SJSA1 (cell line): ENCODE measurements around a stretch of chr22.

DNA sequence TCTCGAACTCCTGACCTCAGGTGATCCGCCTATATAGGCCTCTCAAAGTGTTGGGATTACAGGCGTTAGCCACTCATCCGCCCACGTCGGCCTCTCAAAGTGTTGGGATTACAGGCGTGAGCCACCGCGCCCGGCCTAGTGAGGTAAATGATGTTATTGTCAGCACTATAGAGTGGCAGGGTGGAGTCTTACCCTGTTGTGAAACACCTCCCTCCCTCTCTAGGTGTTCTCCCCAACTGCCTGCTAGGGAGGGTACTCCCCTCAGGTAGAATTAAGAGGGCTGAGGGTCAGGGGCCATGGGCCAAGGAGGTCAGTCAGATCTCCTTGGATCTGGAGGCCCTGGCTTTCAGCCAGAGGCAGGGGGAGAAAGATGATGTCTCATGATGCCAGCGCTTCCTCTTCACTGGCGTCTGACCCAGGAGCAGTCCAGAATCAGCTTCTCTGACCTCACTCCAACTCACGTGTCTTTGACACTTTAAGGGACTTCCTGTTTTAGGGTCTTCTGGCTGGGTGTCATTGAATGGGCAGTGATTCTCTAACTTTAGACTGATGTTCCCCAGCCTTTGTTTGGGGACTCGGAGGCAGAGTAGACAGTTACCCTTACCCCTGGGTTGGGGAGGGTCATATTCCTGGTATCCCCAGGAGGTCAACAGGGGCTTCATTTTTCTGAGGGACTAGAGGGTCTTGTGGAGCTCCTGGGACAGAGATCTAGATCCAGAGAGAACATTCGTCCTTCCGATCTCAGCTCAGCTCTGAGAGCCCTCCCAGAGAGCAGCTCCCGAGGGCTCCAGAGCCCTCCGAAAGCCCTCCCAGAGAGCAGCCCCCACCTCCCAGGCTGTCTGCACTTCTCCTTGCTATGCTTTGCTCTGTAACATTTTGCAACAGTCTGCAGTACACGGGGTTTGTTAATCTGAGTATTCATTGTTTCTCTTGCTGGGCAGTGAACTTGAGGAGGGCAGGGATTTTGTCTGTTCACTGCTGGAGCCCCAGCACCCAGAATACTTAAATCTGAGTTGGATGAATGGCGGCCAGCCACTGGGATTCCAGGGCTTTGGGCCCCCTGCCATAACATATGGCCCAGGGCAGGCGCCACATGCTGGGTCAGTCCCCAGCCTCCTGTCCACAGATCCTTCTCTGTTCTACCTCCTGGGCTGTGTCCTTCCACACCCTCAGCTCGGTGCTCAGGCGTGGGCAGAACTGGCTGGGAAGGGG is 2.3 kb downstream of the GGA1 start:
- RAMPAGE, long total RNA = no peak

- RAMPAGE, long total RNA = no peak
Observed at GRCh38 chr22:37618253-37618806, 9.7 kb downstream of the GGA1 start.

DNA sequence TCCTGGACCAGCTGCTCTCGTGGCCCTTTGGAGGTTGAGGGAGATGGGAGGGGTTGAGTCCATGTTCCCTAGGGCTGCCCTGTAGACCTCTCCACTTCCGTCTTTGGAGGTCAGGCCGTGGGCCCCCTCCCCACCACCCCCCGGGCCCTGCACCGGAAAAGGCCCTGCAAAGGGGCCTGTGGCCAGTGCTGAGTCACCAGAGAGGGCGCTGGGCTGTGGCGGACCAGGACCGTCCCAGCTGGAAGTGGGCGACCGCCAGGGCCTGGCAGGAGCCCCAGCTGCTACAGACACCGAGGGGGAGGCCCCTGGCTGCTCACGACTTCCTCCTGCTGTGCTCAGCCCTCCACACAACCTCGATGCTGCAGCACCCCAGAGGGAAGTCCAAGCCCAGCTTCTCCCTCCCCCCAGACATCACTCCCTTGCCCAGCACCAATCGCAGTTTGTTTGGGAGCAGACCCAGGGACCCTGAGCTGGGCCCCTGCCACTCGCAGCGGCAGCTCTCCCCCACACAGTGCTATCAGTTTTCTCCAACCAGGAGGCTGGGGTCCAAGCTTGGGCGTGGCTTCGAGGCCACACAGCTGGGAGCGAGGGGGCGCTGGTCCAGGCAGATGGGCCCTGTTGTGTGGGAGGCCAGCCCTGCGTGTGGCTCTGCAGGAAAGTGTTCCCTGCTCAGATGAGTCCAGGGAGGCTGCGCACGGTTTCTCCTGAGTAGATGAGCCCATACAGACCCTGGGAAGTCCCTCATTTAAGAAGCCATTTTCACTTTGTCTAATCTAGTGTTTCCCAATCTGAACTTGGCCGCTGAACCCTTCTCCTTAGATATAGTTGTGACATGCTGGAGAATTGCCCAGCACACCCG is 5.7 kb upstream of the SH3BP1 start:
- RAMPAGE, long total RNA = no peak

DNA sequence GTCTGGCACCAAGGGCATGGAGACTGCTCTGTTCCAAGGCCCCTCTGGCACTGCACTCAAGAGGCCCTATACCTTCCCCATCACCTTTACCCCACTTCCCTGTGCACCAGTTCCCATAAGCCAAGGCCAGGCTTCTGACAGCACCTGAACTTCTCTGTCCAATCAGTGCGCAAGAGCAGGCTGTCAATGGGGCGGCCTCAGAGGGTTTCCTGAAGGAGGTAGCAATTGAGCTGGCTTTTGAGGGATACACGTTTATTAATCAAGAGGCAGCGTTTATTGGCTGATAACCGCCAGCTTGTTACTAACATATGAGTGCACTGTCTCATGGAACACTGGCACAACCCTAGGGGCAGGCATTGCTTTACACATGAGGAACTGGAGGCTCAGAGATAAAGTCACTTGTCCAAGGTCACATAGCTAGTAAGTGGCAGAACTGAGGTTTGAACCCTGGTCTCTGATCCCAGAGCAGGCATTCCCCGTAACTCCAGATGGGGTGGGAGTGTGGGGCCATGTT is 2.2 kb downstream of the SH3BP1 start:
- RAMPAGE, long total RNA = no peak

DNA sequence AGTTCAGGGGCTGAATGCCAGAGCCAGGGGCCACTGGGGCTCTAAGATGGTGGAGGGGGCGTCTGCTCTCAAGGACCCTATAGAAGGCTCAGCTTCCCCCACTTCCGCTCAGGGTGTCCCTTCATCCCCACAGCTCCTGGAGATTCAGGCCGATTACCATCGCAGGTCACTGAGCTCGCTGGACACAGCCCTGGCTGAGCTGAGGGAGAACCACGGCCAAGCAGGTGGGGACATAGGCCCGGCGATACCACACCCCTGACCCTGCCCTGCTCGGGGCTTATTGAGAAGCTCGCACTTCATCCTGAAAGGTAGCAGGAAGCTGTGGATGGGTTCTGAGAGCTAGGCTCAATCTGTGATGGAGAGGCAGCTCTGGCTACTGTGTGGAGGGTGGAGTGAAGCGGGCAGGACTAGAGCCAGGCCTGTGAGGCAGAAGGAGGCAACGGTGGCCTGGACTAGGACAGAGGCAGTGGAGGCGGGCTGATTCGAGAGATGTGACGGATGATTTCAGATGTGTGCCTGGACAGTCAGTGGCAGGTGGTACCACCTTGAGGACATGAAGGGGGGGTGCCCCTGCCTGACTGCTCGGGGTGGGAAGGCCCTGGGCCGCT is 5.4 kb downstream of the SH3BP1 start:
- RAMPAGE, long total RNA = no peak

DNA sequence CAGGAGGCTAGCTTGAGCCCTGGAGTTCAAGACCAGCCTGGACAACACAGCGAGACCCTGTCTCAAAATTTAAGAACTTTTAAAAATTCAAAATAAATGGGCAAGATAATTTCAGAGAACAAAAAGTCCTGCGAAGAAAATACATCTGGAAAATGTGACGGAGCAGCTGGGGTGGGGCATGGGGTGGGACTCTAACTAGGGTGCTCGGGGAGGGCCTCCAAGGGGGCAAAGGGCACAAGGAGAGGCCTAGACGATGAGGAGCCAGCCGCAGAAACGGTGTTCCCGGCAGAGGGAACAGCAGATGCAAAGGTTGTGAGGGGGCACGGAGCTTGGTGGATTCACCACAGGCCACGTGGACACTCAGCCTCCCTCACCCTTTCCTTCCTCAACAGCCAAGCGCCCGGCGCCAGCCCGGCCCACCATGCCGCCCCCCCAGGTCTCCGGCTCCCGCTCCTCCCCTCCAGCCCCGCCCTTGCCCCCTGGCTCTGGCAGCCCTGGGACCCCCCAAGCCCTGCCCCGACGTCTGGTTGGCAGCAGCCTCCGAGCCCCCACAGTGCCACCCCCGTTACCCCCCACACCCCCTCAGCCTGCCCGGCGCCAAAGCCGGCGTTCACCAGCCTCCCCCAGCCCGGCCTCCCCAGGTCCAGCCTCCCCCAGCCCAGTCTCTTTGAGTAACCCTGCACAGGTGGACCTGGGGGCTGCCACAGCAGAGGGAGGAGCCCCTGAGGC is 3.5 kb upstream of the PDXP start:
- RAMPAGE, long total RNA = no peak

GRCh38 chr22:37655609-37656210 is 2.8 kb upstream of the PDXP start:
- RAMPAGE, long total RNA = no peak

- RAMPAGE, long total RNA = no peak
Observed at GRCh38 chr22:37664749-37665010, 6.2 kb downstream of the PDXP start.

- RAMPAGE, long total RNA = no peak
Observed at GRCh38 chr22:37677533-37677821, 2.0 kb downstream of the LGALS1 start.

DNA sequence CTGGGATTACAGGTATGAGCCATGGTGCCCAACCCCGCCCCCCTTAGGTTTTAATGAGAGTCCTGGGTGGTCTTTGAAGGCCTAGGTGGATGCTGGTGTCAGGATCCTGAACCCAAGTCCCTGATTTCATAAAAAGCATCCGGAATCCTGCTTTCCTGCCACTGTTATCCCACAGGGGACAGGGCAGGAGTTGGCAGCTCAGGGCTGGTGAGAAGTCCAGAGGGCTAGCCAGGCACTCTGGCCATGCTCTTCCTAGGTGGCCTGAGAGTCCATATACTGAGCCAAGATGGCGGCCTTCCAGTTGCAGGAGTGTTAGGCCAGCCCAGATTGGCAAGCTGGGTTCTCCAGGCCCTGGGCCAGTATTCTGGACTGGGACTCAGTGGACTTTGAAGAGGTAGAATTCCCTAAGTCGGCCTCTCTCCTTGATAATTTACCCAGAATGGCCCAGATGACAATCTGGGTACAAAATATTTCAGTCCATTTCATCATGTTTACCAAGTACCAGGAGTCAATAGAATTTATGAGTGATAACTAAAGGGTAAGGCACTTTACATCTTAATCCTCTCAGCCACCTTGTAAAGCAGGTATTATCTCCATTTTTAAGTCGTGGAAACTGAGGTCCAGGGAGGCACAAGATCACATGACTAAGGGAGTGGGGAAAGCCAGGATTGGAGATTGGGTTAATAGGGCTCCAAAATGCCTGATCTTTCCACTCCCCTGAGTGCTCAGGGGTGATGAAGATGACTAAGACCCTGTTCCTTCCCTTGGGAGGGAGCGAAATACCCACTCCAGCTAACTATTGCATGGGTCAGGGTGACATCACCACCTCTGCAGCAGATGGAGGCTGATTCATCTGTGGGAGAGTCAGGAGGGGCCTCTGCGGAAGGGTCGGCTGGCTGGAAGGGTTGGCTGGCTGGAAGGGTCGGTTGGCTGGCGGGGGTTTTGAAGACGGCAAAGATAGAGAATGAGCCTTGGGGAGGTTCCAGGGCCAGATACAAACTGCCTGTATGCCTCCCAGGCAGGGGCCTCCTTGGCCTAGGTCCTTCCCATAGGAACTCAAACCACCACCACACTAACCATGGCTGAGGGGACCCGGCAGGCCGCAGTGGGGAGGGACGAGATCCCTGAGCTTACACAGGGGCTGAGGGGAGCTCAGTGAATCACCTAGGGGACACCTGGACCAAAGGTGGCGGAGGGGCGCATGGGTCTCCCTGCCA is 1.2 kb upstream of the MICALL1 start:
- RAMPAGE, long total RNA = no peak

DNA sequence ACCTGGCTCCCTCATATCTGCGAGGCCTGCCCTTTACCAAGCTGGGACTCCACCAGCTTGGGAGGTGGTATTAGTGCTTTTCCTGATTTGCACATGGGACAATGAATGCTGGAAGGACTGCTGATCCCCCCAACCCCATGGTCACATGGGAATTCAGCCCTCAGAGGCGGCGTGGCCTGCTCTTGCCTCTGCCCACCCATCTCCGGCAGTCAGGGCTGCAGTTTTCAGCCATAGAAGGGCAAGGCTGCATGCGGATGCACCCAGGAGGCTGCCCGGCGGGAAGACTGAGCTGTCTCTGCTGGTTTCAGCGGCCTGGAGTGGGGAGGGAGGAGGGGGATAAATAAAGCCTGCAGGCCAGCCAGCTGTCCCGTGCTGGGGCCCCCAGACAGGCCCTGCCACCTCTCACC is 4.7 kb downstream of the MICALL1 start:
- RAMPAGE, long total RNA = no peak

- RAMPAGE, long total RNA = no peak
Observed at GRCh38 chr22:37920169-37920454, 14.0 kb downstream of the MICALL1 start.

DNA sequence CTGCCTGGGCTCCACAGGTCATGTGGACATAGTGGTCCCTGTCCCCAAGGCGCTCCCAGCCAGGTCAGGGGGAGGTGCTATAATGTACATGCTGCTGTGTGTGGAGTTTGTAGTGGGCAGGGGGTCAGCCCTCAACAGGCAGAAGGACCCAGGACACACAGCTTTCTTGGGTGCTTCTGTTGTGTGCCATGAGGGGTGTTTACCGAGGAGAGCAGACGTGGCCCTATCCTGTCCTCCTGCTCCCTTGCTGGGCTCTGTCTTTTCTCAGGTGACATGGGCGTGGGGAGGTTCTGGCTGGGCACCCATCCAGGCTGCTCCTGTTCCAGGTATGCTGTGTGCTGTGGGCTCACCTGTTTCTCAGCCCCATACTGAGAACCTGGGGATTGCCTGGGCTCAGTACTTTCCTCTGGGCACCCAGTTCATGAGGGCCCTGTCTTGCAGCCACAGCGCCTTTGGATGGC is 23.2 kb downstream of the MICALL1 start:
- RAMPAGE, long total RNA = no peak

DNA sequence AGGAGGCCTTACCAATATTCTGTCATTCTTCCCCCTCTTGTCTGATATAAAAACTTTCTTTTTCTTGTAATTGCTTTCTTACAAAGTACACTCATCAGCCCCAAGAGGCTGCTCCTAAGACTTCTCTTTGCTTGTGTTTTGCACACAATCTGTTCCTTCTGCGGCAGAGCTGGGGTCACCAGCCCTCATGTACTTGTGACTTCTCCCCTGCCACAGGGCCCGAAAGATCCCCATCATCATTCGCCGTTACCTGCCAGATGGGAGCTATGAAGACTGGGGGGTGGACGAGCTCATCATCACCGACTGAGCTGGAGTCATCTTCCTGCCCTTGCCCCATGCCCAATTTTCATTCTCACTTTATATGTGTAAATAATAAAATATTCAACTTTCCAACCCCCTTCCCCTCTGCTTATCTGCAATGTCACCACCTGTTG is 13.9 kb downstream of the POLR2F start:
- RAMPAGE, long total RNA = no peak

DNA sequence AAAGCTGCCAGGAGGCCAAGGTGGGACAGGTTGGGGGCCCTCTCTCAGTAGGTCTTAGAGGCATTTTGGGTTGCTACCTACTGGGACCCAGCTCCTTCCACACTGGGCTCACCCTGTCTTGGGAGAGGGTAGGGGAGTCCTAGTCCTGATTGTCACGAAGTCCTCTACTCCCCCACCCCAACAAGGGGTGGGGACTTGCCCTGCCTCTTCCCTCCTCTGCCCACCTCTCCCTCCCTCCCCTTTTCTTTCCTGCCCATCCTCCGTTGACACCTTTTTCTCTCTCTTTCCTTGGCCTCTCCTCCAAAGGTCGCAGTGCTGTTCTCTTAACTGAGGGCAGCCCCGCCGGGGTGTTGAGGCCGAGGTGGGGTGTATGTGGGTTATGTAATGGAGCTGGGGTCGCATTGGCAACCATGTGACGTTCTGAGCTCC is 862 bp upstream of the SOX10 start:
- RAMPAGE, long total RNA = no peak

DNA sequence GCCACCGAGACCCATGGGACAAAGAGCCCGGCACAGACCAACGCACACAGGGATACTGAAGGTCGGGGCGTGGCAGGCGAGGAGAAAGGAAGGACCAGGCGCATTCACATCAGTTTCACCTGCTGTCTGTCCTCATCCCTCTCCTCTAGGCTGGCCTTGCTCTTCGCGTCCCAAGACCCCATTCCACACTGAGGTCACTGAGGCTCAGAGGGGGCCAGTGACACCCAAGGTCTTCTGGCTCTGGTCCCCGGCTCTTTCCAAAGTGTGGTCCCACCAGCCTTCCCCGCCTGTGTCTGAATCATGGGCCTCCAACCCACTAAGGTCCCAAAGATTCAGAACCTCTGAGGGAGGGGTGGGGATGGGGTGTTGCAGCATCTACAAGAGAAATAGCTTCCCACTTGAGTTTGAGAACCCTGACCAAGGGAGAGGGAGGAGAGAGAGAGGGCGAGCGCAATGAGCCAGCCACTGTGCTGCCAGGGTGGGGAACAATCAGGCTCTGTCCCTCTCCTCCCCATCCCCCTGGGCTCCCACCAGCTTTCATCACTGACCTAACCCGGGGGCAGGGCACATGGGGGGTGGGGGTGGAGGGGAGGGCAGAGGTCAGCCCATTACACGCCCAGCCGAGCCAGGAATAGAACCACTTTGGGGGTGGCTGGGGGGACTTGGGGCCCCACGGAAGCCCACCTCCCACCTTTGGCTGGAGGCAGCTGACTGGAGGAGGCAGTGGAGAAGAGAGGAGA is 7.1 kb upstream of the PICK1 start:
- RAMPAGE, long total RNA = no peak

DNA sequence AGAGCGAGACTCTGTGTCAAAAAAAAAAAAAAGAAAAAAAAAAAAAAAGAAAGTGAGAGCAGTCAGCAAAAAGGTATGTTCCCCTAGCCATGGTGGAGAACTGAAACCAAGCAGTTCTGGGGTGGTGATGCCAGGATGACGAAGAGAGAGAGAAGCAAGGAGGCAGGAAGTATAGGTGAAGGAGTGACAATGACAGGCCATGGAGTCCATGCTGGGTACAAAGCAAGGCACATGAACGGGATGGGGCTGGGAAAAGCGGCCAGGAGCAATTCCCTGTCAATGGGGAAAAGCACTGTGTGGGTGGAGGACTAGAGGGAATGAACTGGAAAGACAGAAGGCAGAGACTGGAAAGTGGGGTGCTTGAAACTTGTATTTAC is 19.5 kb downstream of the PLA2G6 start:
- RAMPAGE, long total RNA = no peak

GRCh38 chr22:38171843-38172848 is 9.5 kb downstream of the PLA2G6 start:
- RAMPAGE, long total RNA = no peak

DNA sequence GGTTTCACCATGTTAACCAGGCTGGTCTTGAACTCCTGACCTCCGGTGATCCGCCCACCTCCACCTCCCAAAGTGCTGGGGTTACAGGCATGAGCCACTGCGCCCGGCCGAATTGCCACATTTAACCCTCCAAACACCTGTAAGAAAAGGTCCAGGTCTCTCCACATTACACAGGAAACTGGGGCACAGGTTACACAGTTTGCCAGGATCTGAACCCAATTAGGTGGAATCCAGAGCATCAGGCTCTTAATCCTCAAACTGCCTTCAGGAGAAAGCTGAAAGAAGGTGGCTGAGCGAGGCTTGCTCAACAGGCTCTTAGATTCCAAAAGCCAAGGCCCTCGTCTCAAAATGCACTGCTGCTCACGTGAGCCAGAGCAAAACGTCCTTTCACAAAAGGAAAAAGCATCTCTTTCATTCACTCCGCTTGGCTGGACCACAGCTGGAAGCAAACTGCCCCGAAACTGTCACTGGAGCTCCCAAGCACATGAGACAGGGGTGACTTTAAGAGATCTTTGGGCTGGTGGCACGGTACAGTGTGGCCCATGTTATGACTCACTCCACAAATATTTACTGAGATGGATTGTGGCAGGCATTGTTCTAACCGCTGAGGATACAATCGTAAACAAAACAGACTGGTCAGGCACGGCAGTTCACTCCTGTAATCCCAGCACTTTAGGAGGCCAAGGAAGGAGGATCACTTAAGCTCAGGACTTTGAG is 3.8 kb downstream of the PLA2G6 start:
- RAMPAGE, long total RNA = no peak

GRCh38 chr22:38202315-38202985 is 656 bp downstream of the MAFF start:
- RAMPAGE, long total RNA = no peak